Left lung (tissue), 1 donor: ENCODE measurements around a stretch of chr14.

DNA sequence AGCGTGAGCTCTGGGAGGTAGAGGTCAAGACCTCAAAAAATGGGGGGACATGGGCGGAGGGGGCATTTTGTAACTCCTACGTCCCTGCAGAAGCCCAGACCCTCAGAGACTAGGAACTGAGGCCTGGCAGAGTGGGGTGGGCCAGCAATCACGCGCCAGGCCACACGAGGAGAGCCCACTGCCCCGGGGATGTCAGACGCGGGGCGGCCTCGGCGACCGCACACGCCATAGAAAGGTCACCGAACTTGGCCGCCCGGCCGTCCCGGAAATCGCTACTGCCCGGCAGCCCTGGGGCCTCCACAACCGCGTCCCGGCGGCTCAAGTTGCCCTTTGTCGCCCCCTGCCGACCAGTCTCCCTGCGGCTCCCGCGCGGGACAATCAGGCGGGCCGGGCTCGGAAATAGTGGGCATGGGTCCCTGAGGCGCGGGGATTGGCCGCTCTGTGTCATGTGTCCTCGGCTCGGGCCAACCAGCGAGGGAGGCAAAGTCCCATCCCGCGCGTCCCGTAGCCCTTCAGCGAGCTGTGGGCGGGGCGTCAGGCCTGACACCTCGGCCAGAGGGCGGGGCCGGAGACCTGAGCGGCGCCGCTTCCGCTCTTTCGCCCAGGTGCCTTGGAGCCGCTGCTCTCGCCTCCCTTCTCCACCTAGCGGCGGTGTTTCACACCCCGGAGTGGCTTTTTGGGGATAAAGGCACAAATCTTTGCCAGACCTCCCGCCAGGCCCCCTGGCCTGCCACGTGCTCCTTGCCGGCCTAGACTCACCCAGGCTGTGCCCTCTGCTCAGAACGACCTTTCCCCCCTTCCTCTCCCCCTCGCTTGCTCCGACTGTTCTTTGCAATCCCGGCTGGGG is 33.4 kb upstream of the DEGS2 start:
- PRO-cap = bidirectional peak, plus-strand start at position 555 of the sequence, minus-strand start at position 274 of the sequence

- PRO-cap = bidirectional peak, plus-strand start at chr14:100221747, minus-strand start at chr14:100221614; bidirectional peak, plus-strand start at chr14:100222048, minus-strand start at chr14:100222048
Measured at GRCh38 chr14:100221550-100222208, 17.3 kb upstream of the YY1 start.

GRCh38 chr14:100259503-100260007 is 20.6 kb downstream of the YY1 start:
- PRO-cap = no peak

DNA sequence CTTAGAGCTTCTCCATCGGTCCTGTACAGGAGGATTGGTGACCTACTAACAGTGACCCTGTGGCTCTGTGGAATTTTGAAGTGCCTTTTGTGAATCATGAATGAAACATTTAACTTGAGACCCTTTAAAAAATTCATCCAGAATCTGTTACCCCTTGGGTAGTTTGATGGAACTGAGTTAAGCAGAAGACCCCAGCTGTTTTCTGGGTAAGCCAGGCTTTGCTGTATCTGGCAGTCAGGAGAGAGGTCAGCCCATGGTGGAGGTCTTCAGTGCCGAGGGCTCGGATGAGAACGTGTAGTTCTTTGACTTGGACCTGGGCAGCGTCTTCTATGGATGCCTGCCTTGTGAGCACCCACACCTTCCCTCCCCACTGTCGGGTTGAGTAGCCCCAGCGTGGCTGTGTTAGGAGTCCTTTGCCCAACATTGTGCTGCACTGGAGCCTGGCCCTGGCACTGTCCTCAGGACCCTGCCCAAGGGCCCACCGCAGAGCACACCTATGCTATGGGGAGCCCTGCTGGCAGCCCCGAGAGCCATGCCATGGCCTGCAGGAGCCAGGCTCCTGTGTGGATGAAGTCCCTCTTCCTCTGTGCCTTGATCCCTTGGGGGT is 26.8 kb downstream of the SLC25A29 start:
- PRO-cap = no peak

- PRO-cap = bidirectional peak, plus-strand start at chr14:100305090, minus-strand start at chr14:100304854
Measured at GRCh38 chr14:100304792-100305204, 1.4 kb downstream of the SLC25A29 start.

GRCh38 chr14:100371590-100372245 is 3.4 kb downstream of the WARS1 start:
- PRO-cap = no peak

- PRO-cap = no peak
Measured at GRCh38 chr14:100374495-100374884, 657 bp downstream of the WARS1 start.

DNA sequence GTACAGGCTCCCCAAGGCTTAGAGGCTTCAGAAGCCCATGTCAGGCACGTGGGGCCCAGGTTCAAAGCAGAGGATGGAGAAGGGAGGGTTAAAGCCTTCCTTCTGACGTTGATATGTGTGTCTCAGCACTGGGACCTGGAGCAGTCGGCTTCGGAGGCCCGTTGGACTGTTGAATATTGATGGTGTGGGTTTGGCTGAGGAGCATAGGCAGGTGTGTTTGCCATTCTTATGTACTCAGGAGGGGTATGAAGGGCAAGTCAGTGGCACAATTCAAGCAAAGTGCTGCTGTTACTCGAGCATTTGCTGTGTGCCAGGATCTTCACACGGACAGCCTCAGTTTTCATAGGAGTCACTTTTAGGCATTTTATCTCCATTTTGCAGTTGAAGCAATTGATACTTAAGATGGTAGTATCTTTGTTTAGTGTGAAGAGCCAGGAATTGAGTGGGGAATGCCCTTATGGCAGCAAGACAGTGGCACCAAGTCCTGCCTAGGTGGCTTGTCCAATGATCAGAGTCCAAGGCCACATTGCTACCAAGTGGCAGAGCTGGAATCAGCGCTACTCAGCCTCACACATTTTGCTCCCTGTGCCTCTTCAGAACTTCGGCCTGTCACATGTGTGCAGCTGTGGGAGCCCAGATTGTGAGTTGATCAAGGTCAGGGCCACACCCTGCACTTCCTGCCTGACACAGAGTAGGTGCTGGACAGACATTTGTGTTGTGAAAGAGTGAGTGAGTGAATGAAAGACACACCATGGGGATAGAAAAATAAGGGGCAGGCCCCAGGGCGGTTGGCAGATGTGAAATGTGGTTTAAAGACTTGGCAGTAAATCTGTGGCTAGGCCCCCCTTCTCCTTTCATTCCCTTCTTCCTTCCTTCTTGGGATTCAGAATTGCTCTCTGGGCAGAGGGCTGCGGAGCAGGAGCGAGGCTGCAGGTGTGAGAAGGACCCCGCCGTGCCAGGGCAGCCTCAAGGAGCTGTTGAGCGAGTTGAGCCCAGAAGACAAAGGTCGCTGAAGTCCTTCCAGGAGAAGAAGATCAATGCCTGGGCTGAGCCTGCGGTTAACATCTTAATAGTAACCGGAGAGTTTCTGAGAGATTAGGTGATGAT is 30.1 kb downstream of the WDR25 start:
- PRO-cap = no peak

GRCh38 chr14:100418535-100418828 is 42.2 kb downstream of the WDR25 start:
- PRO-cap = no peak

DNA sequence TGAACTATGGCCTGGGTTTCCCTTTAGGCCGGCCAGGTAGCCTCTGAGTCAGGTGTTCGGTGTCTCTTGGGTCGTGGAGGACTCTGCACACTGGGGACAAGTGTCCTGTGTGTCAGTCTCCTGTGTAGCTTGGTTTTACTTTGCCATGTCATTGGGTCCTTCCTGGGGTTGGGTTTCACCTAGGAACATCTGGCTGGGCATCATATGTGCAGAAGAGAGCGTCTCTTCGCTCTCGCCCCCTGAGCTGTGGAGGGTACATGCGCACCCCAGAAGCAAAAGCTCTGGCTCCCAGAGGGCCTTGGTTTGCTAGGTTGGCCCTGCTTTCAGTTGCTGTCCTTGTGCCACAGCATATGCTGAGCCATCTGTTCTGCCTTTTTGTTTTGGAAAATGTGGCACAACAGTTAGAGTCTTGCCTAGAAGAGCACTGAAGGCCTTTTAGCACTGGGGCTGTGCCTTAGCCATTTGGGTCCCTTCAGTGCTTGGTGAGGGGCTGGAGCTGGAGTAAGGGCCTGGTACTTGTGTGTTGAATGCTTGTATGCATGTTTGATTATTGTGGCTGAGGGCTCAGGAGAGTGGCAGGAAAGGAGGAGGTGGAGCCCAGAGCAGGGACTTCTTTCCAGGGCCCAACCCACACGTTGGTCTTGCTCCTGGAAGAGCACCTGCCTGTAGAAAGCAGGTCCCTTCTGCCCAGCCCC is 60.4 kb downstream of the WDR25 start:
- PRO-cap = no peak

DNA sequence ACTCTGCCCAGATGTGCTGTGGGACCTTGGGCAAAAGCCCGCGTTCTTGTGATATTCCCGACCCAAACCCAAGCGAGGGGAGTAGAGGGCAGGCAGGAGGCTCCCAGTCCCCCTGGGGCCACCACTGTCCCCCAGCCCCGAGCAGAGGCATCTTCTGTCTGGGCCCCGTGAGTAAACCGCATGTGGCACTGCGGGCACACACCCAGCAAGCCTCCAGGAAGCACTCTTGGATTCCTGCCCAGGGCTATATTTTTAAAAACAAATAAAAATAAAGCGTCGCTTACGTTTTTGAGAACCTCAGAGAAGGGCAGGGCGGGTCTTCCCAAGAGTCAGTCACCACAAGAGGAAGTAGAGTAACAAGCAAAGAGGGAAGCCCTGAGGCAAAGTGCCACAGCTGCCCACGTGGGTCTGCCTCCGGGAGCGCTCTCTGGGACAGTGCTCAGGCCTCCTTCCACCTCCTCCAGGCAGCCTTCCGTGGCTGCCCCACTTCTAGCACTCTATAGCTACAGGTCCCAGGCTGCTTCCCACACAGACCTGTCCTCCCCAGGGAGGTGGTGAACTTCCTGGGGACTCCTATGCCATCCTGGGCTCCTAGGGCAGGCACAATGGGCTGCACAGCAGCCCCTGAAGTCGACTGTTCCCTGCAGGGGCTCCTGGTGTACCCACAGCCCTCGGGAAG is 39.3 kb downstream of the BEGAIN start:
- PRO-cap = unidirectional peak, minus-strand start at position 226 of the sequence

- PRO-cap = no peak
Measured at GRCh38 chr14:100567017-100567522, 20.1 kb downstream of the BEGAIN start.

DNA sequence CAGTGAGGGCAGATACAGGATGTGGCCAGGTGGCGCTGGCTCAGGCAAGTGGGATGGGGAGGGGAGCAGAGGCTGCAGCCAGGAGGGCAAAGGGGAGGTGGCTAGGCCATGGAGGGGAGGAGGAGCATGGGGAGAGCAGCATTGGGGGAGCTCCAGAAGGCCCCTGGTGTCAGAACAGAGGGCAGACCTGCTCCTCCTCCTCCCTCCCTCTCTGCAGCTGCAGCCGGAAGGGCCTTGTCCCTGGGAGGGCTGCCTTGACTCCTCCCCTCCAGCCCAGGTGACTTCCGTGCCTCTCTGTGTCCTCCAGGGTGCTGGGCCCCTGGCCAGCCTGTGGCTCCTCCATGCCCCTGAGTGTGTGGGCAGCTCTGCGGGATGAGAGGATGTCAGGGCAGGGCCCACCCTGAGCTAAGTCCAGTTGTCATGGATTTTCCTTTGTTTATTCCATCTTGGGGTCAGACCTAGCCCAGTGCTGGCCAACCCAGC is 68.2 kb upstream of the DLK1 start:
- PRO-cap = no peak

GRCh38 chr14:100677490-100678572 is 48.9 kb upstream of the DLK1 start:
- PRO-cap = no peak

GRCh38 chr14:100906698-100907218 is 3.2 kb upstream of the RTL1 start:
- PRO-cap = no peak

DNA sequence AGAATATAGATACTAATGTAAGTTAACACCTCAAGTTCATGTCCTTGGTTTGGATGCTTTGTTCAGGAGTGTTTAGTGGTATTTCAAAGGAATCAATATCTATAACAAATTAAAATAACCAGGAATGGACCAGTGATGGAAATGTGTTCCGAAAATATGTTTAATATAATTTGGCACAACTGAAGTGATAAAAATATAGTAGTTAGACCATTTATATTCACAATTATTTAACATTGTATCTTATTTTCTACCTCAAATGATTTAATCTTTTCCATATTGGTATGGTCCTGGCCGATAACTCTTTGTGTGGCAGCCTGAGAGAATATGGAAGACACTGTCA is 32.3 kb upstream of the RTL1 start:
- PRO-cap = no peak

DNA sequence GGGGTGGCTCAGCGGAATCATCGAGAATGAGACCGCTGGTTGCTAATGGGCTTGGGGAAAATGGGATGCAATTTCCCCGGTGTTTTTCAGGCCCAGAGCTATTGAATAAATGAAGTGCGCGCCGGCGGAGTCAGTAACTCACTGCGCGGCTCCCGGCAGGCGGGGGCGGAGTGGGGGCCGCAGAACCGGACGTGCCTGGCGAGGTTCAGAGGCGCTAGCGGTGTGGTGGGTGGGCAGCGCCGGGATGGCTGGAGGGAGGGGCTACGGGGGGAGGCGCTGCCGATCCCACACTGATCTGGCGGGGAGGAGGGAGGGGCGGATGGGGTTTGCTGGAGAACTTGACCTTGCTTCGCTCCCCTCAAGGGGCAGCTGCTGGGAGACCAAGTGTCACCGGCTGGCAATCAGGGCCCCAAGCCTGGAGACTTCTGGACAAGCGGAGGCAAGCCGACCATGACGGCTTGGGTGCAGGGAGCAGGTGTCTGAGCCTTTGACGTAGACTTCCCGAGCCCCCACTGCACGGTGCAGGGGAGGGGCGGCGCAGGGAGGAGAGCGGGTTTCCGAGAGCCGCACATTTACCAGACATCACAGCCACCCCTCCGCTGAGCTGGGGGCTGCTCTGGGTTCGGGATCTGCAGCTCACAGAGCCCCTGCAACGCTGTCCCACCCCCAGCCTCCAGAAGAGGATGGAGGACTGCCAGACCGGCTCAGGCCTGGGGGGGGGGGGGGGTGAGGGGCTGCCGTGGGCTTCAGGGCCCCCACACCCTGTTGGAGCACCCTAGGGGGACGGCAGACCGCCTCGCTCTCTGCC is 174.1 kb upstream of the RTL1 start:
- PRO-cap = no peak

- PRO-cap = no peak
Measured at GRCh38 chr14:101475876-101476238, 285.7 kb upstream of the PPP2R5C start.

GRCh38 chr14:101495760-101496312 is 265.7 kb upstream of the PPP2R5C start:
- PRO-cap = no peak

- PRO-cap = no peak
Measured at GRCh38 chr14:101496338-101496929, 265.1 kb upstream of the PPP2R5C start.